Mucosa of descending colon (tissue), 1 donor: Measurements from ENCODE around the gene PARS2.

DNA sequence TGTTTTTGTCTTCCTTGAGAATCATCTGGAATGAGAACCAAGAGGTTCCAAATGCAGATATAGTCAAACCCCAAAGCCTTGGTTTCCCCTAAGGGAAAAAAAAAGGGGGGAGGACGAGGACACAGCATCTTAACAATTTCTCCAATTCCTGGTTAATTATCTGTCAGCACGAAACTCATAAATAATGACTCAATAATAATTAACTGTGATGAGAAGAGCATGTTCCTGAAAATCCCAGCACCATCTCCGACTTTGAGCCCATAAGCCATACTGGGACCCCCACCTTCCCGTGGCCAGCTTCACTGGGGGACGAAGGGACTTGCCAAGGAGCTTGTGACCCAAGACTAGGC, 2.1 kb downstream of the GLIS1 start:
- PRO-cap, result no peak

DNA sequence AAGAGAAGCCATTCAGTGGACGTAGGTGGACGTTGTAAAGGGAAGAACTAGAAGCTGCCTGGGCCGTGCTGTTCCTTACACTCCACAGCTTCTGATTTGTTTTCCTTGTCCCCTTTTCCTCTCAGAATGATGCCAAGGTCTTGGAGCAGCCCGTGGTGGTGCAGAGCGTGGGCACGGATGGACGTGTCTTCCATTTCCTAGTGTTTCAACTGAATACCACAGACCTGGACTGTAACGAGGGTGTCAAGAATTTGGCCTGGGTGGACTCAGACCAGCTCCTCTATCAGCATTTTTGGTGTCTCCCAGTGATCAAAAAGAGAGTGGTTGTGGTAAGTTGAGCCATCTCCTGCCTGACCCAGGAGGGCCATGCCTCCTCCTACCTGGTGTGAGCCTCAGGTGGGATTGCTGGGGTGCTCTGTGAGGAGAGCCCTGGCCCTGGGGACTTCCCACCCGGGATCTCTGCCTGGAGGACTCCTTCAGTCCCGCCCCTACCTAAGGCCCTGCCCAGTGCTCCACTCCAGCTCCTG, 16.1 kb downstream of the MRPL37 start:
- PRO-cap, result no peak

- PRO-cap, result bidirectional peak, plus-strand start at chr1:54220746, minus-strand start at chr1:54220639
Observed at GRCh38 chr1:54219818-54220870, 20.2 kb downstream of the MRPL37 start.

GRCh38 chr1:54223659-54224349, 23.8 kb downstream of the MRPL37 start:
- PRO-cap, result no peak

GRCh38 chr1:54274237-54274715, 74.3 kb downstream of the MRPL37 start:
- PRO-cap, result no peak

- PRO-cap, result no peak
Observed at GRCh38 chr1:54278268-54278513, 78.2 kb downstream of the MRPL37 start.

DNA sequence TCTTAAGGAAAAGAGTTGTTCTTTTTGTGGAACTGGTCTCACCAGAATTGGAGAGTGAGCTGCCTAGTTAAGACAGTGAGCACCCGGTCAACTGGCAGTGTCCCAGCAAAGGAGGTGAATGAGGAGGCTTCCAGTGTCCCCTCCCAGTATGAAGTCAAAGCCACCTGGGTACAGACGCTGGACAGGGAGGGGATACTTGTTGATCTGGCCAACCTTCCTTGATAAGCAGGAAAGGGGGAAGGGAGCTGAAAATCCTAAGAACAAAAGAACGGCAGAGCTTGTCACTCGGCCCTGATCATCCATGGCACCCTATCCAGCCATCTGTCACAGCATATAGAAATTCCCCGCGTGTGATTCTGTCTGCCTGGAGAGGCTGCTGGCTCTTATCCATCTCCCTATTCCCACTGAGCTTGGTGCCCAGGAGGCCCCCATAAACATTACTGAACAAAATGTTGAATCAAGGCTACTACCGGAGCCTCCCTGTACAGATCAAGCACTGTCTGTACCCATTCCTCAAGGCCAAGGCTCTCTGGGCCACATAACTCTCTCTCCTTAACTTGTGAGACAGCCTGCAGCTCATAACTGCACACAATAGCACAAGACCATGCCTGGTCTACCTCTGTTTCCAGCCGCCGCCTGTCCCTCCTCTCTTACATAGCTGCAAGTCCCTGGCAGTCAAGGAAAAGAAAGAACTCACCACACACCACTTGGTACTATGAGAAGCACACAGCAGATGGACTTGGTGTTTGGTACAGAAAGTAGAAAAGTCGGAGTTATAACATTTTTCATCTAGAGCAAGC, 114.9 kb downstream of the MRPL37 start:
- PRO-cap, result no peak

DNA sequence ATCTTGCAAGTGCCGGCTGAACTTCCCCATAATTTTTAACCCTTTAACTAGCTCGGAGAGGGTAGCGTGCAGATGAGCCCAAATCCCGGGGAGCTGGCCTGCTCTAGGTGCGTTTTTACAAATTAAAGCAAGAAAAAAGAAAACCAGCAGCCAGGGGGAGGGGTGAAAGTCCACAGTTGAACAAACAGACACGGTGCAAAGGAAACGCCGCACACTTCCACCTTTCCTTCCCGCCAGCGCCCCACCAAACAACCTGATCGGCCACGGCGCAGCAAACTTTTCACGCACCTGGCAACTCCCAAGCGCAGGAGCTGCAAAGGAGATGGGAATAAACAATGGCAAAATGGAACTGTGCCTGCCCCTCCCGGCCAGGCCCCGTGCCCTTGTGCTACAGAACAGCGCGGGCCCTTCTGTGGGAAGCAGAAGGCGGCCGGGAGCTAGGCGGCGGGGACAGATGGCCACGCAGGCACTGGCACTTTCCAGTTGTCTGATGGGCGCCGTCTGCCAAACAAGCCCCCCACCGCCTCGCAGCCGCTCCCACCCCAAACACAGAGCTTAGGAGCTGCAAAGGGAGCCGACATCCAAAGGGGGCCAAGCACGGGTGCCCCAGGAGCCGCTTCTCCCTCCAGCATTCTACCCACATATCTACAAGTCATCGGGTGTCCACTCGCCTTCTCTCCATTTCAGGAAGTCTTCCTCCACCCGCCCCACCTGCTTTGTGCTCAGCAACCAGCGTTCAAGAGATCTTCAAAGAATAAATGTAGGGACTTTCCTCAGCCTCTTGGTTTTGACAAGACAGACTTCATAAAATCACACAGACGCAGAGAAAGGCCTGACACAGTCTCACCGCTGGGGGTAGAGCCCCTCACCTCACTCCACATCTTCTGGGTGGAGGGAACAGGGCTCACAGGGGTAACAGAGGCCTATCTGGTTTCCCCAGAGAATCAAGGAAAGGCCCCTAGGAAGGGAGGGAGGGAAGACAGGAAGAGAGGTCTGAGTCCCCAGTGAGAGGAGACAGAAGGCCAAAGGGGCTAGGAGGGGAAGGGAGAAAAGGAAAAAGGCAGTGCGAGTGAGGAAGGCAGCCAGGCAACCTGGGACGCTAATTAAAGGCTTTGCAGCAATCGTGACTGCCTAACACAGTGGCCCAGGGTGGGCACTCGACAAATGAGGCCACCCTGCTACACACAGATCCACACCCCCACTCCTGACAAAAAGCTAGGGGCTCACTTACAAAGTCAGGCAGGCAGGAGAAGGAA, 156.6 kb downstream of the MRPL37 start:
- PRO-cap, result no peak

DNA sequence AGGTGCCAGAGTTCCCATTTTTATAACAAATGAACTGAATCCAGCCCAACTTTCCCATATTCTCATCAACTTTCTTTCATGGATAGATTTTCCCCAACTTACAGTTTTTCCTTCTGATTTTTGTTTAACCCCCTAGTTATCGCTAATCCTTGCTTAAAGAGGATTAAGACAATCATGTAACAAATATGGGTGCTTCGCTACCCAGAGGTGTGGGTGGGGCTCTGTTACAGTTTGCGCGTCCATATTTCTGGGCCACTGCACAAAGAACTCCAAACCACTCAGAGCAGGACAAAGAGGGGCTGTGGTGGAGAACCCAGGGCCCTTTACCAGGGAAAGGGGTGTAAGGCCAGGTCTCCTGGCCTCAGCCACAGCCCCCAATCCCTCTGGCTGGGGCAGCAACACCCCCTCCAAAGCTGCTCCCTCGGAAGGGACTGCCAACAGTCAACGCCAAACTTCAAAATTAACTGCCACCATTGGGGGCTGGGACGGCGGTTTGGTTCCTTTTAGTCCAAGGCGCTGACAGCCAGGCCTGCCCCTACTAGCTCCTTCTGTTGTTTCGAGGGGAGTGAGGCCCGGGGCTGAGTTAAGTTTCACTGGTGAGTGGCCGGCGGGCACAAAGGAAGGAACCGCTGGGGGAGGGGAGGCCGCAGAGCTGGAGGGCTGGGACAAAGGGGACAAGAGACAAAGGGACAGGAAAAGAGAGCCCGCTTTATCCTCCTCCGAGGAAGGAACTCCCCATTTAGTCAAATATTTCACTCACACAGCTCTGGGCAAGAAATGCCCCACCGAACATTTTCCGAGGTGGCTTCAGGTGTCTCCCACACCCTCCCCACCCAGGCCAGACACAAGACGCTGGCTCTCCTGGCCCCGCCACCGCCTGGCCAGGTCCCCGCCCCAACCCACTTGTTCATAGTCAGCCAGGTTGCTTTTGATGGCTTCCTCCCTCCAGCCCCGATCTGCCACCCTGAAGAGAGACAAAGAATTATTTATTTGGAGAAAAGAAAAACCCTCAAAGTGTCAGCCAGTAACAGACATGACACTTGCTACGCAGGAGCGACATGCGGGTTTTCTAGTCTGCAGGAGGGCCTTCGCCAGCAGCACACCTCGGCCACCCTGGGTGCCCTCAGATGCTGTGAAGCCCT, 169.5 kb upstream of the ACOT11 start:
- PRO-cap, result no peak

- PRO-cap, result no peak
Observed at GRCh38 chr1:54401520-54401985, 146.5 kb upstream of the ACOT11 start.

- PRO-cap, result no peak
Observed at GRCh38 chr1:54490841-54491265, 57.2 kb upstream of the ACOT11 start.

- PRO-cap, result no peak
Observed at GRCh38 chr1:54499212-54499832, 48.7 kb upstream of the ACOT11 start.

GRCh38 chr1:54548718-54549173, 718 bp downstream of the ACOT11 start:
- PRO-cap, result no peak

DNA sequence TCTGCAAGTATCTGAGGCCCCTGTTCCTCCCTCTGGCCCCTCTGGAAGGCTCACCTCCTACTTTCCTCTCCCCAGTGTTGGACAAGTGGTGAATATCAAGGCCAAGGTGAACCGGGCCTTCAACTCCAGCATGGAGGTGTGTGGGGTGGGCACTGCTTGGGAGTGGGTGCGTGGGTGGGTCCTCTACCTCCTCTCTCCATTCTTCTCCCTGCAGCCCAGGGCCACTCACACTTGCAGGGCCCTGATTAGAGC, 30.9 kb downstream of the FAM151A start:
- PRO-cap, result no peak

DNA sequence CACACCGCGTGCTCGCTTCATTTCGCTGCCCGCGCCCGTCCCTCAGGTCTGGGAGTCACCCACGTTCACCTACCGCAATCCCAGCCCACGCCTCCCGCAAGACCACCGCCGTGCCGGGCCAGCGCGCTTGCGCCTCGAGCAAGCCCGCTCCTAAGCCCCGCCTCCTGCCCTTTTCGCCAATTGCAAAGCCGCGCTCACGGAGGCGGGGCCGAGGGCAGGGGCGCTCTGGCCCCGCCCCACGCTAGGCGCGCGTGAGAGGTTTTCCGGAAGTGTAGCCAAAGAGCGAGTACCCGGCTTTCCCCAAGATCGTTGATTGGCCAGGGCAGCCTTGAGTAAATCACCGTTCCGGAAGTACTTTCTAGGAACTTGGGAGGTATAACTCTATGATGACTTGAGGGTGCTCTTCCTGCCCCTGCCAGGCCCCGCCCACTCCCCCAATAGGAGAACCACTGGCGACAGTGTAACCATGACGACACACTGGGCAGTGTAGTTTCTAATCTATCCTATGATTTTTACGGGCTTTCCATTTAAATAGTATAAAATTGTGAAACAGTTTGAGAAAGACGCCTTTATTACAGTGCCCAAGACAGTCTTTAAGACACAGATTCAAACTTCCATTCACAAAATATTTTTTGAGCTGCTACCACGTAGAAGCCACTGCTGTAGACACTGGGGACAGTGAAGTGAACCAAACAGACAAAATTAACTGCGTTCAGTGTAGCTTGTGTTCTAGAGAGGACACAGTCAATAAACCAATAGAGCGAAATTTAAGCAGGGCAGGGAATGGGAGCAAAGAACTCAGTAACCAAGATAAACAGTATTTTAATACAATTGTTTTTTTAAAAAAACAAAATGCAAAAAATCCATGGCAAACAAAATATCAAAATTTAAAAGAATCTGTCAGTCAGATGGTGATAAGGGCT, at the start of gene PARS2:
Gene PARS2 (minus strand): TSS at position 136 of the 923 bp plus-strand sequence.
- PRO-cap, result unidirectional peak, minus-strand start at position 42 of the sequence; bidirectional peak, plus-strand start at position 455 of the sequence, minus-strand start at position 136 of the sequence

DNA sequence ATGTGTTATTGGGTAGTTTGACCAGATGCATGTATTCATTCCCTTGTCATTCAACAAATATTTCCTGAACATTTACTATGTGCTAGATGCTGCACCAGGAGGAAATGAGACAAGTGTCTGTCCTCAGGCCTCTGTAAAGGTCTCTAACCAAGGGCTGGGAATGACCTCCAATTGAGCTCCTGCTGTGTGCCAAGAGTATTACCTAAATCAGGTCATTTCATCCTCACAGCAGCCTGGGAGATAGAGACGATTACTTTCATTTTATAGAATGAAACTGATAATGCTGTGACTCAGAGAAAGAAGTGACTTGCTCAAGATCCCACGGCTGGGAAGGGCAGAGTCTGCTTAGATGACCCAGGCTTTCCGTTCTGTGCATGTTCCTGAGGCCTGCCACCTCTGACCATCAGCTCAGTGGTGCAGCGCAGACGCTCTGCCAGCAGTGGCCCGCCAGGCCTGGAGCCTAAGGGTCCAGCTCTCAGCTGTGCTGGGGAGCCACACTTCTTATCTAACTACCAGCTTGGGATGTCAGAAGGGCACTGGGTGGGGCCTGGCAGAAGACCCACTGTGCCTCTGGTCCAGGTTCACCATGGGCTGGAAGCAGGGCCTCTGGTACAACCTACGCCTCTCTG, 1.2 kb upstream of the LEXM start:
- PRO-cap, result bidirectional peak, plus-strand start at position 366 of the sequence, minus-strand start at position 138 of the sequence

GRCh38 chr1:54857993-54858365, 29.0 kb downstream of the DHCR24 start:
- PRO-cap, result no peak

DNA sequence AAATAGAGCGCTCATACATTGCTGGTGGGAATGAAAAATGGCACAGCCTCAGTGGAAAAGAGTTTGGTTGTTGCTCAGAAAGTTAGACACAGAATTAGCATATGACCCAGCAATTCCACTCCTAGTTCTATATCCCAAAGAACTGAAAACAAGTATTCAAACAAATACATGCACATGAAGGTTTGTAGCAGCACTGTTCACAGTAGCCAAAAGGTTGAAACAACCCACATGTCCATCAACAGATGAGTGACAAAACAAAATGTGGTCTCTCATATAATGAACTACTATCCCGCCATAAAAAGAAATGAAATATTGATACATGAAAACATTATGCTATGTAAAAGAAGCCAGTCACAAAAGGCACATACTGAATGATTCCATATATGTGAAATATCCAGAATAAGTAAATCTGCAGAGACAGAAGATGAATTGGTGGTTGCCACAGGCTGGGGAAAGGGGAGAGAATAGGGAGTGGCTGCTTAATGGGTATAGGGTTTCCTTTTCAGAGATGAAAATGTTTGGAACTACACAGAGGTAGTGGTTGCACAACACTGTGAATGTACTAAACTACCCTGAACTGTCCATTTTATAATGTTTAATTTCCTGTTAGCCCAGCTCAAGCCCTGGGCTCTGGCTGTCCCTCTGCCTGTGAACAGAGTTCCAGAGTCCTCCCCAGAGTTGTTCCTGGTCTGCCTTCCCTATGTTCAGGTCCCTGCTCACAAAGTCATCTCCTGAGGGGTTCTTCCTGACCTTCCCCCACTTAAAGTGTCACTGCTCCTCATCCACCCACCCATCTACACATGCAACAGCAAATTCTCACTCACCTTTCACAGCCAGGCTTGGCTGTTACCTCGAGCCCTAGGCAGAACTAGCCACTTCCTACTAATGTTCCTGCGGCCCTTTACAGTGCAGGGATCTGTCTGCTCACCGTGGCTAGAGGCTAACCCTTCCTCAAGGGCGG, 22.6 kb downstream of the DHCR24 start:
- PRO-cap, result no peak

GRCh38 chr1:54887332-54887755, 349 bp upstream of the DHCR24 start:
- PRO-cap, result bidirectional peak, plus-strand start at chr1:54887386, minus-strand start at chr1:54887195

GRCh38 chr1:54899852-54900234, 12.8 kb upstream of the DHCR24 start:
- PRO-cap, result no peak